Iris pigment epithelial cell (primary cell): Measurements from ENCODE around the gene GRPEL2.

GRCh38 chr5:149310884-149311378 lies 34.4 kb upstream of the GRPEL2 start:
- RRBS: no CpG with 5 or more reads among the region's 7 CpGs

- RRBS: no CpG with 5 or more reads among the region's 50 CpGs
These were observed at the start of gene GRPEL2 for GRCh38 chr5:149345107-149345776. Gene GRPEL2 (plus strand): TSS chr5:149345499.

- RRBS: no CpG with 5 or more reads among the region's 17 CpGs
These were observed 8.1 kb upstream of the IL17B start for GRCh38 chr5:149386860-149387904.

GRCh38 chr5:149405157-149406180 lies 26.4 kb upstream of the IL17B start:
- RRBS: 42% methylated on average over 3 of the region's 22 CpGs

GRCh38 chr5:149422112-149422969 lies 43.2 kb upstream of the IL17B start:
- RRBS: 4% methylated on average over 5 of the region's 16 CpGs

DNA sequence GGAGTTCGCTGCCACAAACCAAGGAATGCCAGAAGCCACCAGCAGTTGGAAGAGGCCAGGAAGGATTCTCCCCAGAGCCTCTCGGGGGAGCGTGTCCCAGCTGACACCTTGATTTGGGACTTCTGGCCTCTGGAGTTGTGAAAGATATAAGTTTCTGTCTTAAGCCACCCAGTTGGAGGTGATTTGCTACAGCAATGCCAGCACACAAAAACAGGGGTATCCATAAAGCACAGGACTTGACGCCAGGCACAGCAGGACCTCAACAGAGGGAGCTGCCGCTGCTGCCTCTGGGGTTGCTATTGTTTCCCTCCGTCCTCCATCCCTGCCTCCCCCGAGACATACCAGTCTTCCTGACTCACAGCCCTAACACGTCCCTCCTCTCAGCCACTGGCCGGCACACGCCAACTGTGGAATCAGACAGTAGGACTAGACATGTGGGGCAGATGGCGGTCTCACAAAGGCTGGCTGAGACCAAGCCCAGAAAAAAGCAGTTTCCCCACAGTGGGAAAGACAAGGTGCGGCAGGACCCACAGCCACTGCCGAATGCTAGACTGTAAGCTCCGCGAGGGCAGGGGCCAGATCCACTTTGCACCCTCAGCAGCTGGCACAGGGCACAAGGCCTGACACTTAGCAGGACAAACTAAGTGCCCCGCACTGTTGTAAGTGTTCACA lies 74.1 kb upstream of the IL17B start:
- RRBS: no CpG with 5 or more reads among the region's 16 CpGs

GRCh38 chr5:149464566-149465410 lies 85.7 kb upstream of the IL17B start:
- RRBS: no CpG with 5 or more reads among the region's 10 CpGs

DNA sequence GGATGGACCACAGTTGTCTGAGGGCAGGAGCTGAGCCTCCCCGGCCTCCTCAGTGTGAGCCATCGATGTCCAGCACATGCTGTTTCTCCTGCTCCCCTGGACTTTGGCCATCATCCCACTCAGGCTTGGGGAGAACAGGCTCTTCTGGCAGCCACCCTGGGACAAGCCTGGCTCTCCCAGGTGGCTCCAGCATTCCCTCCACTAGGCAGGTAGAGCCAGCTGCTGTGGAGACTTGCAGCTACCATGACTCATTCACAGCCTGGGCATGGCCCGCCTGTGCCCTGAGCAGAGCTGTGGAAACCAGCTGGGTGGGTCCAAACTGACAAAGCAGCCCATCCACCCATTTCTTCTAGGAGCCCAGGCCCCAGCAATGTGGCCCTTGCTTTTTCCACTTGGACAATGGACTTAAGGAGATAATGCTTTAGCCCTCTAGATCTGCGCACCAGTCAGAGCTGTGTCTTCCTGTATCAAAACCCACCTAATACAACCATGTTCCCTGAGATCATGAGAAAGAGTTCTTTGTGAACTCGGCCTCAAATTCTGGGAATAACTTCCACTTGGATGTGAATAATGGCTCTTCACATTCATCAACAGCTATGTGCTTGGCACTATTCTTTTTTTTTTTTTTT lies 76.9 kb downstream of the CSNK1A1 start:
- RRBS: no CpG with 5 or more reads among the region's 5 CpGs

DNA sequence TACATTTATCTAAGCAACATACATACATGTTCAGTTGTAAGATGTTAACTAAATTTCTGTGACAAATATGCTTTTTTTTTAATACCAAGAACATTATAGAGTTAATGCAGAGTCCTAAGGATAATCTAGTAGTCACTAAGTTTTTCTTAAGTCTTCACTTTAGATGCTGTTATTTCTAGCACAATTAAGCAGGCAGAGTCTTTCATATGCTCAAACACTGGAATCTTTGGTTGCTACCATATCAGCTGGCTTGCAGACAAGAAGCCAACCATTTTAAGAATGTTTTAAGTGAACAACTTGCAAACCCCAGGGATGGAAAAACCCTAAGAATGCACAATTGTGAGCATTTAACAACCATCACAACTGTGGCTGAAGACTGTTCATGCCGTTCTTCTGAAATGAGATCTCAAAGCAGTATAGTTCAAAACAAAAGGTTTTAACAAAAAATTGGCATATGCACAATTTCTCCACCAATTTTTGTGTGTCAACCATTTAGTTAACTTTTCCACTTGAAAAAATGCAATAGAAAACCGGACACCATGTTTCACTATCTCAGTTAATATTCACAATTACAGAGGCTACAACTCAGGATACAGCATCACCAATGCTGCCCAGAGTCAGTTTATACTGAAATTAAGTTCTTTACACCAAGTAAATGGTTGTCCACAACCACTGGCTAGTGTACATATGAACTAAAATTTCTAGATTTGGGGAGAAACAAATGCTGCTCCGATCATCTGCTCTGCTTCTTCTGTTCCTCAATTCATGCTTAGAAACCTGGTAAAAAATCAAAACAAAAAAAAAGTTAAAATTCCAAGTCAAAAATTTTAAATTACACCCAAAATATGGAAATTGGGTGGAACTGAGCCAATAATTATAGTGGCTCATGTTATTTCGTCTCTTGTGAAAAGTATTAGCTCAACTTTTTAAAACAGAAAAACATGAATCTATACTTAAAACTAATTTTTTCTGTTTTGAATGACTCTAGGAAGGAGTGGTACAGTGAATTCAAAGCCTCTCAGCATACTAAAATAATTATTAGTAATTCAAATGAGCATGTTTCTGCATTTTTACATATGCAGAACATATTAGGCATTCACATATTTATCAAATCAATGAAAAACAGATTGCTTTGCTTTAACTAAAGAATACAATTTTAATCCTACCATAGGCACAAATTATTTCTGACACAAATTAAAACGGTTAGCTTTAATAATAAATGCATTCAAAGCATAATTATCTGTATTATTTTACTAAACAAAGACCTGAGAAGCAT lies 54.7 kb downstream of the CSNK1A1 start:
- RRBS: no CpG with 5 or more reads among the region's 5 CpGs

- RRBS: no CpG with 5 or more reads among the region's 6 CpGs
These were observed 42.4 kb downstream of the CSNK1A1 start for GRCh38 chr5:149508556-149509473.

DNA sequence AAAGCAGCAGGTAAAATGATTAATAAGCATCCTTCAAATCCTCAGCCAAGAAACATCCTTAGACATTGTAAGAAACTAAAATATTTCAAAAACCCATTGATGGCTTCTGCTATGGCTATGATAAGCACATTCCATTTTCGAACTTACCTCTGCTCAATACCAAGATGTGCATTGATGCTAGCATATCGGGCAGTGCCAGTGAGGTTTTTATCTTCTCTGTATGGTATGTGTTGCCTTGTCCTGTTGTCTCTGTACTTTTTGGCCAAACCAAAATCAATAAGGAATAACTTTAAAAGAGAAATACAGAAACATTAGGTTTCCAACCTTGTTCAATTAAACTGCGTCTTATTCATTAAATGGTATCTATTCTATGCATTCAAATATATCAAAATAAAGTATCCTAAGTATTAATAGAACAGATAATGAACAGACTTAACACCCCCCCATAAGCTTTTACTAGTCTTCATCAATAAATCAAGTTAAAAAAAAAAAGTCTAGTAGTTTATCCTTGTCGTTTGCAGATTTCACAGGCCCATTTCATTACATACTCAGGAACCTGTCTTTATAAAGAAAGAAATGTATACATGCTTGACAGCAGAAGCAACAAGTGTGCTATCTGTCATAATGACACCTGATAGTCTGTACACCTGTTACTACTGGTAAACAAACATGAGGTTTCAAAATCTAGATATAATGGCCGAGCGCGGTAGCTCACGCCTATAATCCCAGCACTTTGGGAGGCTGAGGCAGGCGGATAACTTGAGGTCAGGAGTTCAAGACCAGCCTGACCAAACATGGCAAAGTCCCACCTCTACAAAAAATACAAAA lies 38.1 kb downstream of the CSNK1A1 start:
- RRBS: no CpG with 5 or more reads among the region's 9 CpGs

DNA sequence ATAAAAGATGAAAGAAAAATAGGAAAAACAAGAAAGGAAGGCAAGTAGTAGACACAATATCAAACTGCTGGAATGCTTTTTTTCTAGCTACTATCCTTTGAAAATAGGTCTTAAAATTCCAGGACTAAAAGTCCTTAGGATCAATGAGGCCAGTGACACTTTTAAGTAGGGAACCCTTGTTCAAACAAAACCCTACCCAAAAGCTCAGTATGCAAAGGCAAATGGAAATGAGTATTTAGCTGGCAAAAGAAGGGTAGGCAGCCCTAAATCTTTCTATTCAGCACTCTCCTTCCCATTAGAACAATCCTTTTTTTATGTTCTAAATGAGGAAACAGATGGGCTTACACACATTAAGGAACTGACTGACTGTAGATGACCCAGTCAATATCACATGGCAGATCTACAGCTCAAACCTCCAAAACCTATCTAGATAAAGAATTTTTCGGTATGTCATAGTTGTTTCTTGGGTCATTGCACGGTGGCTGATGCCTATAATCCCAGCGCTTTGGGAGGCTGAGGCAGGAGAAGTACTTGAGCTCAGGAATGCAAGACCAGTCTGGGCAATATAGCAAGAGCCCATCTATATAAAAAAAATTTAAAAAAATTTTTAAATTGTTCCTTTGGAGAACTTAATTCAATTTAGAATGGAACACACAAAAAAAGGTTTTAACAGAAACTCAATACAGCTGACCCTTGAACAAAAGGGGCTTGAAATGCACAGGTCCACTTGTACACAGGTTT lies 7.2 kb downstream of the CSNK1A1 start:
- RRBS: no CpG with 5 or more reads among the region's 3 CpGs

DNA sequence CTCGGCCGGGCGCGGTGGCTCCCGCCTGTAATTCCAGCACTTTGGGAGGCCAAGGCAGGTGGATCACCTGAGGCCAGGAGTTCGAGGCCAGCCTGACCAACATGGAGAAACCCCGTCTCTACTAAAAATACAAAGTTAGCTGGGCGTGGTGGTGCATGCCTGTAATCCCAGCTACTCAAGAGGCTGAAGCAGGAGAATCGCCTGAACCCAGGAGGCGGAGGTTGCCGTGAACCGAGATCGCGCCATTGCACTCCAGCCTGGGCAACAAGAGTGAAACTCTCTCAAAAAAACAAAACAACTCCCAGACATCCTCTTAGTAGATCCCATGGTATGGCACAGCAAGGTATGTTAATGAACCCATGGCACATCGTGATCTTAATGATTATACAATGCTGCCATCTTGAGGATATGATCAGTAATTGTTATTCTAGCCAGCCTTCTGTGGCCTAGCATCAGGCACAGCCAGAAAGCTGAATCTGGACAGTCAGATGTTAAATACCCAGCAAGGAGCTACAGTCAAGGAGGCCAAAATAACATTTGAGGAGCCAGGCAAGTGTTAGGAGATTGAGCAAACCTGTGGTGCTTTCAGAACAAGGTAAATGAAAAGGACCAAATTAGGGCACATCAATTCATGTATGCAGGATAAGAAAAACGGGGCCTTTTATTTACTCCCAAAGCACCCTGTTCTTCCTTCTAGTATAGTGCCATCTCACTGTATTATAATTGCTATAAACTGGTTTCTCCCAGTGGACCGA lies 13.5 kb upstream of the CSNK1A1 start:
- RRBS: no CpG with 5 or more reads among the region's 17 CpGs

- RRBS: no CpG with 5 or more reads among the region's 5 CpGs
These were observed 643 bp downstream of the ARHGEF37 start for GRCh38 chr5:149582064-149582218.

GRCh38 chr5:149723217-149723768 lies 6.8 kb upstream of the PPARGC1B start:
- RRBS: no CpG with 5 or more reads among the region's 3 CpGs

- RRBS: no CpG with 5 or more reads among the region's 13 CpGs
These were observed 43.5 kb downstream of the PPARGC1B start for GRCh38 chr5:149773374-149774145.

- RRBS: no CpG with 5 or more reads among the region's 6 CpGs
These were observed 46.5 kb downstream of the PPARGC1B start for GRCh38 chr5:149776477-149777078.

- RRBS: no CpG with 5 or more reads among the region's 14 CpGs
These were observed 104.9 kb downstream of the PPARGC1B start for GRCh38 chr5:149834865-149835630.

DNA sequence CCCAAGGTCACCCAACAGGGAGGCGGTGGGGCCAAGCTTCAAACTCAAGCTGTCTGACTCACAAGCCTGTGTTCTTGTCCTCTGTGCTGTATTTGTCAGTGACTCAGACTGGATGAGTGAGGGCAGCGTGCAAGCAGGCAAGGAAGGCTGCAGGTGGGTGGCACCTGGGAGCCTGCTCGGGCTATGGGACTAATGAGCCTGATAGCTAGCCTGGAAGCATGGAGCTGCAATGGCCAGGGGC lies 105.4 kb downstream of the PDE6A start:
- RRBS: no CpG with 5 or more reads among the region's 3 CpGs

DNA sequence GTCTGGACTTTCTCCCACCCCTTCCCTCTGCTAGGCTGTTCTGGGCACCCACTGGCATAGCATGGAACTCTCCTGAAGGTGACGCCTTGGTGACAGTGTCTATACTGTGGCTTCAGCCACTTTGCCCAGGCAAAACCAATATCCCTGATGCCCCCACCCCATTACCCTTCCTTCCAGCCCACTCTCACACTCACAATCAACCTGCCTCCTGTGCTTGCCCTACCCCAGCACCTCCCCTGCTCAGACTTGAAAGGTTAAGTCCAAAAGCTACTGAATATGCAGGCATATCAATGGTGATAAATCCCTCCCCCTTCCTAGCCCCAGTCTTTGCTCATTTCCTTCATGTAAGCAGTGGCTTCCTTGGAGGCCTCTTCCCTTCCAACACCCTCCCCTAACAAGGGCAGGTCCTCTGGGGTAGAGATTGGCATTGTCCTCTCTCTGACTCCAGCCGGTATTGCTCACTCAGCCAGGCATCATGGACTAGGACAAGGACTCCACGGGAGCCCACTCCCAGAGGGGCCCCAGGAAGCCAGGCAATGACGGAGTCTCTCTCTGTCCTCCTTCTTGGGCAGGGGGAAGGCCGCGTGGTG lies 102.8 kb downstream of the PDE6A start:
- RRBS: no CpG with 5 or more reads among the region's 6 CpGs